ENCODE data around the genes COL6A6, DNAJC13, SLCO2A1 and EPHB1.

- PRO-cap = no peak
These were observed 97.9 kb downstream of the ALG1L2 start for GRCh38 chr3:130179330-130180116.

DNA sequence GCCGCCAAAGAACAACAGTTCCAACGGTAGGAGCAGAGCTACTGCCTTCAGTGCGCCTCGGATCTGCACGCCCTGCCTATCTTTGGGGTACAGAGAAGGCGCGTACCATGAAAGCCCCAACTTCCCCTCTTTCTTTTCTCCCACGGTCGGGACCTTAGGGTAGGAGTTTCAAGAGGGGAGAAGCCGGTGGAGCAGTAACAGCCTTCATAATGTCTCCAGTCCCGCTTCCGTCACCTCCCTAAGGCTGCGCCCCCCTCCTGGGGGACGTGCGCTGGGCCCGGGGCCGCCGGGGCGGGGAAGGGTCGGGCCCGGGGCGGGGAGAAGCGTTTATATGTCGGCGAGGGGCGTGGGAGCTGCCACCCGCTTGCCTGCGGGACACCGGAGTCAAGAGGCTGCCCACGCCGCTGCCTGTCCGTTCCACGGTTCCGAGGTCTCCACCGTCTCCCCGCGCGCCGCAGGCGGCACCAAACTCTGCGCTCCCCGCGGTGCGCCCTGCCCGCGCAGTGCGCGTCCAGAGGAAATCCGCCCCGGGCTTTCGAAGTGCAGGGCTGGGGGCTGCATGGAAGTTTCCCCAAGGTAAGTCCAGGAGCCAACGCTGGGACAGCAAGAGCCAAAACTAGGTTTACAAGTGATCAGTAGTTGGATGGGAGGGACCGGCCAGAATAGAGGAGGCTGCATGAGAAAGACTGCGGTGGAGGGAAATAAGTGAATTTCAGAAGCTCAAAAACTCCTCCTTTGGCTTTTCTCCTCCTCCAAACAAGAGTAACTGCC is at the start of gene COL6A6:
Gene COL6A6, plus strand, starts transcription at position 356 of the 771 bp plus-strand sequence.
- PRO-cap = no peak

- PRO-cap = no peak
These were observed 34.8 kb downstream of the ASTE1 start for GRCh38 chr3:130991517-130992454.

GRCh38 chr3:131004513-131005142 is 22.0 kb downstream of the ASTE1 start:
- PRO-cap = no peak

DNA sequence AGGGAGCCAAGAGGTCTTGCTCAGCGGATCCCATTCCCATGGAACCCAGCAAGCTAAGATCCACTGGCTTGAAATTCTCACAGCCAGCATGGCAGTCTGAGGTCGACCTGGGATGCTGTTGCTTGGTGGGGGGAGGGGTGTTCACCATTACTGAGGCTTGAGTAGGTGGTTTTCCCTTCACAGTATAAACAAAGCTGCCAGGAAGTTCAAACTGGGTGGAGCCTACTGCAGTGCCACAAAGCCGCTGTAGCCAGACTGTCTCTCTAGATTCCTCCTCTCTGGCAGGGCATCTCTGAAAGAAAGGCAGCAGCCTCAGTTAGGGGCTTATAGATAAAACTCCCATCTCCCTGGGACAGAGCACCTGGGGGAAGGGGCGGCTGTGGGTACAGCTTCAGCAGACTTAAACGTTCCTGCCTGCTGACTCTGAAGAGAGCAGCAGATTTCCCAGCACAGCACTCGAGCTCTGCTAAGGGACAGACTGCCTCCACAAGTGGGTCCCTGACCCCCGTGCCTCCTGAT is 15.7 kb downstream of the NEK11 start:
- PRO-cap = no peak

- PRO-cap = unidirectional peak, plus-strand start at chr3:131386889
These were observed 5.1 kb downstream of the NUDT16 start for GRCh38 chr3:131386670-131387018.

DNA sequence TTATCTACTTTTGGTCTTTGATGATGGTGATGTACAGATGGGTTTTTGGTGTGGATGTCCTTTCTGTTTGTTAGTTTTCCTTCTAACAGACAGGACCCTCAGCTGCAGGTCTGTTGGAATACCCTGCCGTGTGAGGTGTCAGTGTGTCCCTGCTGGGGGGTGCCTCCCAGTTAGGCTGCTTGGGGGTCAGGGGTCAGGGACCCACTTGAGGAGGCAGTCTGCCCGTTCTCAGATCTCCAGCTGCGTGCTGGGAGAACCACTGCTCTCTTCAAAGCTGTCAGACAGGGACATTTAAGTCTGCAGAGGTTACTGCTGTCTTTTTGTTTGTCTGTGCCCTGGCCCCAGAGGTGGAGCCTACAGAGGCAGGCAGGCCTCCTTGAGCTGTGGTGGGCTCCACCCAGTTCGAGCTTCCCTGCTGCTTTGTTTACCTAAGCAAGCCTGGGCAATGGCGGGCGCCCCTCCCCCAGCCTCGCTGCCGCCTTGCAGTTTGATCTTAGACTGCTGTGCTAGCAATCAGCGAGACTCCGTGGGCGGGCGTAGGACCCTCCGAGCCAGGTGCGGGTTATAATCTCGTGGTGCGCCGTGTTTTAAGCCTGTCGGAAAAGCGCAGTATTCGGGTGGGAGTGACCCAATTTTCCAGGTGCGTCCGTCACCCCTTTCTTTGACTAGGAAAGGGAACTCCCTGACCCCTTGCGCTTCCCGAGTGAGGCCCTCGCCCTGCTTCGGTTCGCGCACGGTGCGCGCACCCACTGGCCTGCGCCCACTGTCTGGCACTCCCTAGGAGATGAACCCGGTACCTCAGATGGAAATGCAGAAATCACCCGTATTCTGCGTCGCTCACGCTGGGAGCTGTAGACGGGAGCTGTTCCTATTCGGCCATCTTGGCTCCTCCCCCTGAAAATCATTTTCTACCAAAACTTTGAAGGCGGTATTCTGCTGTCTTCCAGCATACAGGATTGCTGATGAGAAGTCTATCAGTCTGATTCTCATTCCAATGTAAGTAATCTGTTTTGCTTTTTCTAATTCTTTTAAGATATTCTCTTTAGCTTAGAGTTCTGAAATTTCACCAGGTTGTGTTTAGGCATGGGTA is 40.6 kb upstream of the DNAJC13 start:
- PRO-cap = no peak

GRCh38 chr3:132416825-132417817 is at the start of gene DNAJC13:
Gene DNAJC13, plus strand, starts transcription at chr3:132417502.
- PRO-cap = bidirectional peak, plus-strand start at chr3:132417315, minus-strand start at chr3:132417154; bidirectional peak, plus-strand start at chr3:132417544, minus-strand start at chr3:132417441

DNA sequence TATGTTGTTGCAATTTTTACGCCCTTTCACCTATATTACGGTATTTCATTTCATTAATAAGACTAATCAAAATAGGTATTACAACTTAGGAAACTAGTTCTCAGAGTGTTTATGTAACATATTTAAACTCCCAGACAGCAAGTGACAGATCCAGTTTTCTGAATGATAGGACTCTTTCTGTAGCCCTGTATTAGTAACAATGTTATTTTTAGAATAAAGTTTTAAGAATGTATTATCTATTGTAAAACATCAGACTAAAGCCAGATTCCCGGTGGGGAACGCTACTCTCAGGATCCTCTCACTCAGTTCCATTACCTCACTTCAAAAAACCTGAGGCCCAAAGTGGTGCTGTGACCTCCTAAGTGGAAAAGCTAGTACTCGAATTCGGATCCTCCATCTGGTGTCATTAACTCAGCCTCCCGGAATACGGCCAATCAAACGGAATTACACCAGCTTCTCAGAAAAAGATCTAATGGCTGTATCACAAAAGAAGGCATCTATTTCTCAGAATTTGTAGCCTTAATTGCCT is 752 bp downstream of the ACAD11 start:
- PRO-cap = no peak

- PRO-cap = no peak
These were observed 7.3 kb downstream of the TF start for GRCh38 chr3:133753404-133753905.

DNA sequence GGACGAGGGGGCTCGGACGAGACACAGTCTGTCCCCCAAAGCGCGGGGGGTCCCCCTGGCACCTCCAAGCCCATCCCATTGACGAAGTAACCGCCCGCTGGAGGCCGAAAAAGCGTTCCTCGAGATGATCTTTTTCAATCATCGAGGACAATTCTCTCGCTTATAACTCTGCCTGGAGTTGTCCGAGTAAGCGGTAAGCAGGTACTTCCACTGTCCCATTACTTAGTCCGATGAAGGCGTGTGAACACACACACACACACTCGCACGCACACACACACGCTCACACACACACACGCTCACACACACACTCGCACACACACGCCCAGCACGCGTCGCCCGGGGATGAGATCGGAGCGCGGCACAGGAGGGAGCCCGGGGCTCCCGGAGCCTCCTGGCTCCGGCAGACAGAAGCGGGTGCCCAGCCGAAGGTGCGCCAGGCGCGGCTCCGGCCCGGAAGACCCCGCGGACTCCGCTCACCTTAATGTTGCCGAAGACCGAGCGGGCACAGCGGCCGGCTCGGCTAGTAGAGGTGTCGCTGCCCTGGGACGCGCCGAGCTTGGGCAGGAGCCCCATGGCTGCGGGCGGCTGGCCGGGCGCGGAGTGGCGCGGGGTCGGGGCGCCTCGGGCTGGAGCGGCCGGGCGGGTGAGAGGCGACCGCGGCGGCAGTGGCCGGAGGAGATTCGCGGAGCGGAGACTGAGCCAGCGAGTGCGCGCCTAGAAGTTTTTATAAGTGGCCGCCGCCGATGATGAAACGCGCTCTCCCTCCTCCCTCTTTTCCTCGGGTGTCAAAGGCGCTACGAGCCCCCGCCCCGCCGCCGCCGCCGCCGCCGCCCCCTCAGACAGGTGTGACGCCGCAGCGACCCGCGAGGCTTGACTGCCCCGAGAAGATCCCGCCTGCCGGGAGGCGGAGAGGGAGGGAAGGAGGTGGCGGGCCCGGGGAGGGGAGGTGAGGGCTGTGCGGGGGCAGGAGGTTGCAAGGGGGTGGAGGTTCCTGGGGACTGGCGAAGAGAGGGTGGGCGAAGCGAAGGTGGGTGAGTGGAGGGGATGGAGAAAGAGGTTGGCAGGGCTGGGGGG is at the start of gene SLCO2A1:
Gene SLCO2A1, minus strand, starts transcription at position 696 of the 1,074 bp plus-strand sequence.
- PRO-cap = unidirectional peak, plus-strand start at position 225 of the sequence; unidirectional peak, plus-strand start at position 328 of the sequence; bidirectional peak, plus-strand start at position 407 of the sequence, minus-strand start at position 396 of the sequence; bidirectional peak, plus-strand start at position 871 of the sequence, minus-strand start at position 696 of the sequence

GRCh38 chr3:134030304-134030660 is 557 bp upstream of the SLCO2A1 start:
- PRO-cap = unidirectional peak, minus-strand start at chr3:134030495

GRCh38 chr3:134057380-134057845 is 27.7 kb upstream of the SLCO2A1 start:
- PRO-cap = bidirectional peak, plus-strand start at chr3:134058039, minus-strand start at chr3:134057705

- PRO-cap = no peak
These were observed 27.7 kb downstream of the RYK start for GRCh38 chr3:134222726-134223589.

- PRO-cap = no peak
These were observed 48.0 kb downstream of the AMOTL2 start for GRCh38 chr3:134326200-134326676.

GRCh38 chr3:134367106-134367877 is 7.0 kb downstream of the AMOTL2 start:
- PRO-cap = no peak

- PRO-cap = unidirectional peak, minus-strand start at chr3:134373519; bidirectional peak, plus-strand start at chr3:134373882, minus-strand start at chr3:134373798
These were observed 731 bp downstream of the AMOTL2 start for GRCh38 chr3:134373474-134373958.

GRCh38 chr3:134506829-134507510 is 21.1 kb downstream of the CEP63 start:
- PRO-cap = no peak

- PRO-cap = no peak
These were observed at the start of gene EPHB1 for GRCh38 chr3:134794835-134795815. Gene EPHB1, plus strand, starts transcription at chr3:134795260.

DNA sequence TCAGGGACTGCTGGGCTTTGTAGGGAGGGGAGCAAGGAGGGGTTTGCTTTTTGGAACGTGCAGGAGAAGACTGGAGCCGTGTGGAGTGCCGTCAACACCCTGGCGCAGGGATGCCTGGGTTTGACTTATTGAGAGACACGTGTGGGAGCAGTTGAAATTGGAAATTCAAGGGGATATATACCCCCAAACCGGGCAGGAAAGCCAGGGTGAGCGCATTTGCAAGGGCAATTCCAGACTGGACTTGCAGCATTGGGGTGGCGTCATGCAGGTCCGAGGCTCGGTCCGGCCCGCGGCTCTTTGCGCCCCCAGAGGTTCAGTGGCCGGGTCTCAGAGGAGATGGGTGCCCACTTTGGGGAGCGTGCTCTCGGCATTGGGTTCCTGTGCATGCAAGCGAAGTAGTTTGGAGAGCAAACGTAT is 2.1 kb downstream of the EPHB1 start:
- PRO-cap = no peak